GM23248 (cell line): Measurements from ENCODE around the gene DAP.

DNA sequence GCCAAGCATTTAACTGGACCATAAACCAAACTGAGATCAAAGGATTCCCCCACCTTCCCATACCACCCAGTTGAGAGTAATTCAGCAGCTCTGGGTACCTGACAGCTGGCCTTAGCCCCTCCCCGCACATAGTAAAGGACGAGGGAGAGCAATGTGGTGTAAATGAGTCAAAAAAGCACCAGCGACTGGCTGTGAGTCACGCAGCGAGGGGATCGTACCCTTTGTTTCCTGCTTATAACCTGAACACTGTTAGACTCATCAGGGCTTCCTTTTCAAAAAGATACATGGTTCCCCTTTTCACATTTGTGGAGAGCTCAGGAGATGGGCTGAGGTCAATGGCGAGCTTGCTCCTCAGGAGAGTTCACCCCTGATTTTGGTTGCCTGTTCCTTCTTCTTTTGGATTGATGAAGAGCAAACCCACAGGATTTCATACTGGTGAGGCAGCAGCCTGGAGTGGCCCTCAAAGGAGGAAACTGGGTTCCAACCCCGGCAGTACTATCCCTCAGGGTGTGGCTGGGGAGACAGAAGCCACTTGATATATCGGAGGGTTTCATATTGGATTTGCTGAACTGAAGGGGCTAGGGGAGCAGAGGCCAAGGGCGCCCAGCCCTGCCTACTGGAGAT is 71.5 kb downstream of the ANKRD33B start:
- RAMPAGE, long total RNA = no peak

DNA sequence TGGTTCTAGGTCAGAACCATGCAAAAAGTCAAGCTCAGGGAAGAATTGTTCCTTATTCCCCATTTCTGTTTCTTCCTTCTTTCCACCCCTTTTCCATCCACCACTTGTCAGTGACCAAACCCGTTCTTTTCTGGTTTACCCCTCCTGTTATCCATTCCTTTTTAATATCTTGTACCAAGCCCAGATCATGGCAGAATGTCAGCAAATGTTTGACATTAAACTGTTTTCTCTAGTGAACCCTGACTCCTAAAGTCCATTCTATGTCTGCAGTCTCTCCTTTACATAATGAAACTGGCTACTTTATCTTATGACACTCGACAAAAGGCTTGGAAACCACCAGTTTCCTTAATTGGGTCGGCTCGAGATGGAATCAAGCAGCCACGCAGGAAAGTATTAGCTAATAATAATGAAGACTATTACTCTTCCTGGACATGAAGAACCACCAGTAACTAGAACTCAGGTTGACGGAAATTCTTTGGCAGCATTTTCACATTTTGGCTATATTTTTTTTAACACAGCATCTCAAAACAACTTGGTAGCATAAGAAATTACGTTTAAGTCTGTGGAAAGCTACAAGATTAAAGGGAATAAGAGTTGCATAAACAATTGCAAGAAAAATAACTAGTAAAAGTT is 17.5 kb downstream of the DAP start:
- RAMPAGE, long total RNA = no peak

DNA sequence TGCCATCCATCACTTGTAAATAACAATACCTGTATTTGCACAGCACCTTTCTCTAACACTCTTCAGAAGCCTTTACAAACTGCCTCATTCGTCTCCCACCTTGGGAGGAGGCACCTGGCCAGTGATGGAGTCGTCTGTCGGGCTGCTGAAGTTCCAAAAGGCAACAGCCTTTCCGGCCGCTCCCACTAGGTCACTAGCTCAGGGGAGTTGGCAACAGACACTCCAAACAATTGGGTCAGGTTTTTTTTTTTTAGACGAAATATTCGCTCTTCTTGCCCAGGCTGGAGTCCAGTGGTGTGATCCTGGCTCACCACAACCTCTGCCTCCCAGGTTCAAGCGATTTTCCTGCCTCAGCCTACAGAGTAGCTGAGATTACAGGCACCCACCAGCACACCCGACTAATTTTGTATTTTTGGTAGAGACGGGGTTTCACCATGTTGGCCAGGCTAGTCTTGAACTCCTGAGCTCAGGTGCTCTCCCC is 4.0 kb downstream of the DAP start:
- RAMPAGE, long total RNA = no peak

DNA sequence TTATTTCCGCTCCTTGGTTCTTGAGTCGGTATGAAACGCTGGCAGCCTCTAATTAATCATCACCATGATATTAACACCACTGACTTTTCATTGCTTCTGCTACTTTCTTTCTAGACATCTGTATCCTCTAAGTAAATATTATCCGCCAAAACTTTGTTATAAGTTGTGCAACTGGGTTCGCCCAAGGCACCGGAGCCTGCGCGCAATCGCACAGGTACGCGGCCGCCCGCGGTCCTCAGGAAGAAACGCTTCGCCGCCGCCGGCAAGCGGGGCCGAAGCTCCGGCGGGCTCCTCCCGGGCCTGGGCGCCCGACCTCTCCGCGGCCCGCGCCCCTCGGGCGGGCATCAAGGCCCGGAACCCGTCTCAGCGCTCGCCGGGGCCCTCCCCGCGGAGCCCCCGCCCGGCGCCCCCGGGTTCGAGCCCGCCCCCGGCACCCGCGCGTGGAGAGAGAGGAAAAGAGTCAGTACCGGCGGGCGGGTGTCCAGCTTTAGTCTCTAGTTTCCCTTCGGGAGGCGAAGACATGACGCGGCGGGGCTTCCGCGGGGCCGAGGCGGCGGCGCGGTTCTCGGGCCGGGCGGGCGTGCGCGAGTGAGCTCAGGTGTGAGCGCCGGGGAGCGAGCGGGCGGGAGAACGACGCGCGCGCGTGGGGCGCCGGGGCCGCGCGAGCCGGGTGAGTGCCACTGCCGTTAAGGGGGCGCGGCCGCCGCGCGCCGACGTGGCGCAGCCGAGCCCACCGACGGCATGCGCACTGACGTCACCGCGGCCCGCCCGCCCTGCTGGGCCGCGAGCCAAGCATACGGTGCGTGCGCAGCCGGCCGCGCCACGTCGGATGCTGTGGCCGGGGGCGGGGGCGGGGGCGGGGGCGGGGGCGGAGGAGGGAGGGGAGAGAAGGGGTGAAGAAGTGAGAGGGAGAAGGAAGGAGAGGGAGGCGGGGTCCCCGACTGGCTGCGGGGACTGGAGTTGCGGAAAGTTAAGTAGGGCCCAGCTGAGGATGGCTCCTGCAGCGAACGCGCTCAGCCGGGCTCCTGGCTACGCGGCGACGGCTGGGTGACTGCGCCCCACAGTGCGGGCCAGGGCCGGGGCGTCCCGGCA is at the start of gene DAP:
Gene DAP (minus strand): TSS at position 688 of the 1,092 bp plus-strand sequence.
- RAMPAGE, long total RNA = no peak

- RAMPAGE, long total RNA = no peak
Measured at GRCh38 chr5:11013605-11014093, 252.6 kb upstream of the DAP start.

DNA sequence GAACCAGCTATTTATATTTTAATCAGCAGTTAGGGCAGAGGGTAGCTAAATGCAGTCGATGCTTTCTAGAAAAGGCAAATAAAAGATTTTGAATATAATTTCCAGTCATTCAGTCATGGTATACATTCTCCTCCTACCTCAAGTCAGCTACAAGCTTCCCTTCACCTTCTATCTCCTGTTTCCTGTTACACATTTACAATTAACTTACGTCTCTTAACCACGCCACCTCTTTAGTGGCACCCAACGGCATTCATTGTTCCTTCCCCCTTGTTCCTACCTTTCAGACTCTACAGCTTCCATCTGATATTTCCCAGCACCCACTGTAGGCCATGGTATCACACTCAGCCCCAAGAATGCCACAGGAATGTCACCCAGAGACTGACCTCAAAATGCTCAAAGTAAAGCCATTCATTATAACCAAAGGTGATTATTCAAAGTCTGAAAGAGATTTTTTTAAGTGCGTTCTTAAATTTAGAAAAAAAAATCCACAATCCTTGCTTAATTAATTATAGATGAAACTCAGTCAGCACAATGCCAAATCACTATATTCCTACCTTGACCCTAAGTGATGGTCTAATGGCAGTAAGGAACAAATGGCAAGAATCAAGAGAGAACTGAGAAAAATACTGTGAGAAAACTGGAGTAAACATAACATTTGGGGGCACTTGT is 52.3 kb downstream of the CTNND2 start:
- RAMPAGE, long total RNA = no peak

- RAMPAGE, long total RNA = no peak
Measured at GRCh38 chr5:12524856-12525237, 620.6 kb upstream of the CTNND2 start.

DNA sequence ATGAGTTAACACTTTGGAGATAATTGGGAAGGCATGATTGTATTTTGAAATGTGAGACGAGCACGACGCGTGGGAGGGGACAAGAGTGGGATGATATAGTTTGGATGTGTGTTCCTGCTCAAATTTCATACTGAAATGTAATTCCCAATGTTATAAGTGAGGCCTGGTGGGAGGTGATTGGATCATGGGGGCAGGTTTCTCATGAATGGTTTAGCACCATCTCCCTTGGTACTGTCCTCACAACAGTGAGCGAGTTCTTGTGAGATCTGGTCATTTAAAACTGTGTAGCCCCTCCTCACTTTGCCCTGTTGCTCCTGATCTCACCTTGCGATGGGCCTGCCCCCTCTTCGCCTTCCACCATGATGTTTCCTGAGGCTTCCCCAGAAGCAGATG is 721.6 kb upstream of the CTNND2 start:
- RAMPAGE, long total RNA = no peak

GRCh38 chr5:14036535-14037376 is 92.3 kb upstream of the DNAH5 start:
- RAMPAGE, long total RNA = no peak

DNA sequence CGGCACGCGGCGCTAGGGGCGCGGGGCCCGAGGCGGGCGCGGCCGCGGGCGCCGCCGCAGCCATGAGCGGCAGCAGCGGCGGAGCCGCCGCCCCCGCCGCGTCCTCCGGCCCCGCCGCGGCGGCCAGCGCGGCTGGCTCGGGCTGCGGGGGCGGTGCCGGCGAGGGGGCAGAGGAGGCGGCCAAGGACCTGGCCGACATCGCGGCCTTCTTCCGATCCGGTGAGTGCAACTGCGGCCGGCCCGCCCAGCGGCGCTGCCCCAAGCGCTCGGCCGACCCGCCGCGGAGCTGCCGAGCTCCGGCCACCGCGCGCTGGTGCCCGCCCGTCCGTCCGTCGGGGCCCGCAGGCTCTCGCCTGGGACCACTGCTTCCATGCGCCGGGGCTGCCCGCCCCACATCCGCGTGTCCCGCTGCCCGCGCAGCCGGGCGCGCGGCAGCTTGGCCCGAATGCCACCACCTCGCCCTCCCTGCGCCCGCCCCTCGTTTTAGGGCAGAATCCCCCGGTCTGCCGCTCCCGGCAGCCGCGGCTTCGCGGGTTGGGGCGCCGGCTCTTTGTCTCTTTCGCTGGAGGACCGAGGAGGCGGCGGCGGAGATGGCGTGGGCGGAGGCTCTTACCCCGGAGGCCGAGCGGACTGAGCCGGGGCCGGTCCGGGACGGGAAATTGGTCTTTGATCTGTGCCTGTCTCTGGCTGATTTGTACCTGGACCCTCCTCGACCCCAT is 681 bp downstream of the TRIO start:
- RAMPAGE, long total RNA = no peak

DNA sequence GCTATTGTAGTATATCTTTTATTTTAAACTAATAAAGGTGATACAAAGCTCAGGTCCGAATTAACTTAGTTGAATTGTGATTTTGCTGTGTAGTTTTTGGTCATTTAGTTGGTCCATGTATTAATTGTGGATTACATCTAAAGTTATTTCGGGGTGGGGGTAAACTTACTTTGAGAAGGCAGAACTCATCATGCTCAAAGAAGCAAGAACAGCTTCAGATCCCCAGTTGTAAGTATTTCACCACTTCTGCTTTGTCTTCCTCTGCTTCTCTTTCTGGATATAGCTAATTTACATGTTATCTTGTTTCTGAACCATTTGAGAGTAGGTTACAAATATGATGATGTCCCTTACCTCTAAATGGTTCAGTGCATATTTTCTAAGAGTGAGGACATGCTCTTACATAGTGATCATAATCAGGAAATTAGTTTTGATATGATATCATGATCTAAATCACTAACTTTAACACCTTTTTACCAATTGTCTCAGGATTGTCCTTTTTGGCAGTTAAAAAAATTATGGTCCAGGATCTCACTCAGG is 11.9 kb downstream of the TRIO start:
- RAMPAGE, long total RNA = no peak

DNA sequence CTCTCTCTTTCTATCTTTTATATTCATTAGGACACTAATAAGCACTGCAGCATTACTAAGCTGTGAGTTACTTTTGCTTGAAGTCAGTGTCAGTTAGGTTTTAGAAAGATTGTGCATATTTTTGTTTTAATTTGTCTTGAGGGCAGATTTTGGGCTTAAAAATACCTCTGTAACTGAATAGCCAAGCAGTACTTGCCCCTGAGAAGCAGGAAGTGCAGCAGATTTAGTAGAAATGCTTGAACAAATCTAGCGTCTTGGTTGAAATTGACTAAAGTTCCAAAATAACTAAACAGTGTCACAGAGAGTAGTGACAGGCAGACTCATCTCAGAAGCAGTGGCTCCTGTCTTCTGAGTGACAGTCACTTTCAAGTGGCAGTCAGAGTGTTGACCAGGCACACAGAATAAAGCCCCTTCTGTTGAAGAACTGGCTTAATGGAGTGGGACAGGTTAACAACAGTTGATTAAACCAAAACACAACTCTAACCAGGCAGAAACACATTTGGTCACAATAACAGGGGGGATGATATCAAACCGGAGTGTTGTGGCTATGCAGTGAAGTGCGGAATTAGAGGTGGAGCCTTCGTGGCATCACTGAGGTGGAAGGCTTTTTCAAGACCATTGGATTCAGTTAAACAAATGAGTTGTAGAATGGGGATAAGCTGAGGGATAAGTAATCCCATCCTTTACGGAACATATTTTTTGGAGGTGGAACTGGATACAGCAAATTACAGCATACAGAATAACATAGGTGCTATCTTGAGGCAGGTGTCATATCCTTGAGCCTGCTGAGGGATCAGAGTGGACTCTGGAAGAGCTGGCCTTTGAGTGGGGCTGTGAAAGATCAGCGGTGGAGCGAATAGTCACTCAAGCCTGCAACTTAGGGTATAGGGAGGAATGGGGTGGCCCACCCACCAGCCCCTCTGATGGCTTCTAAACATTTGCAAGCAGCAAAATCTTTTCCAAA is 29.2 kb downstream of the TRIO start:
- RAMPAGE, long total RNA = no peak

GRCh38 chr5:14200258-14200739 is 57.2 kb downstream of the TRIO start:
- RAMPAGE, long total RNA = no peak

- RAMPAGE, long total RNA = no peak
Measured at GRCh38 chr5:14212909-14213381, 69.8 kb downstream of the TRIO start.

DNA sequence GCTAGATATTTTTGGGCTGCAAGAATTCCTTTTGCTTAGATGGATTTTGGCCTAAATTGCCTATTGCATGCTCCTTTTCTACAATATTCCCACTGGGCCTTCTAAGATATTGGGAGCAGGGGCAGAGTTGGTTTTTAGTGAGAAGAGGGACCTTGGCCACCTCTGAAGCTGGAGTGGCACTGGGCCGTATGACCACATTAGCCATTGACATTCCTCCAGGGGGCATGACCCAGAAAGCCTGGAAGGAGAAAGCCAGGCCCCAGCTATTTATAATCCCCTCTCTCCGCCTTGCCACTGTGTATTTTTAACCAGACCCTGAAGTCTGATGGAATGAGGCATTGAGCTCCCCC is 126.9 kb downstream of the TRIO start:
- RAMPAGE, long total RNA = no peak

DNA sequence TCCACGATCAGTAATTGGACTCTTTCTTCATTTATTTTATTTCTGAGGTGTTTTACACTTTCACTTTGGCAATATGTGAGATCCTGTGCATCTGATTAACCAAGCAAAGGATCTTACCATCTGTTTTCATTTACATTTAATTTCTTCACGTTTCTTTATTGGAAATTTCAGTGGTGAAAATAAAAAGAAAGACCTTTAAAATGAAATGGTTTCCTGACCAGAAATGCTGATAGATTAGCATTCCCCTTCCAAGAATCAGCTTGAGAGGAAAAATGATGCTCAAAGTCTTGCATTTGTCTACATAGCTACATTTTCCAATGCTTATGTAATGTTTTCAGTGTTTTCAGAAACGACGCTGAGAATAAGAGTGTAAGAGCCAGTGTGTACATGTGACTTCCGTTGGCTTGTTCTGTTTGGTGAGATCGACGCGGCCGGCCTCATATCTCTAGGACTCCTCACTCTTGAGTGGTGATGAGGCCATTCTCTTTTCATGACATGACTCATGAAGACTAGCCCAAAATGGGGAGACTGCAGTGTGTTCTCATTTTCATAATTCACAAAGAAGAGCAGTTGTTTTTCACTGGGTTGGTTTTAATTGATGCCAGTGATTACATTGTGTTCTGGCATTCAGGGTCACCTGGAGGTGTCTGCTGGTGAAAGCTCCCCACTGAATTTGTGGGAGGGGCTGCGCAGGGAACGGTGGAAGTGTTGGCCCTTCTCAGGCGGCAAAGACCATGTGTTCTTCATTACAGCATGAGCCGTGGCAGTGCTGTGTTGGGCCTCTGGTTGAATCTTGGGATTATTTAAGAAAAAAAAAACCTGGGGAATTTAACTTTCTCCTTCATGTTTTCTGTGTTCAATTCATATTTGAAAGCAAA is 131.6 kb upstream of the OTULINL start:
- RAMPAGE, long total RNA = no peak

DNA sequence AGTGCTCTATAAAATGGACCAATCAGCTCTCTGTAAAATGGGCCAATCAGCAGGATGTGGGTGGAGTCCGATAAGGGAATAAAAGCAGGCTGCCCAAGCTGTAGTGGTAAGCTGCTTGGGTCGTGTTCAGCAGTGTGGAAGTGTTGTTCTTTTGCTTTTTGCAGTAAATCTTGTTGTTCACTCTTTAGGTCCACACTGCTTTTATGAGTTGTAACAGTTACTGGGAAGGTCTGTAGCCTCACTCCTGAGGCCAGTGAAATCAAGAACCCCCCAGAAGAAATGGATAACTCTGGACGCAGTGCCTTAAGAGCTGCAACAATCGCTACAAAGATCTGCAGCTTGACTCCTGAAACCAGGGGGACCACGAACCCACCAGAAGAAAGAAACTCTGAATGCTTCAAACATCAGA is 3.4 kb upstream of the OTULINL start:
- RAMPAGE, long total RNA = no peak

DNA sequence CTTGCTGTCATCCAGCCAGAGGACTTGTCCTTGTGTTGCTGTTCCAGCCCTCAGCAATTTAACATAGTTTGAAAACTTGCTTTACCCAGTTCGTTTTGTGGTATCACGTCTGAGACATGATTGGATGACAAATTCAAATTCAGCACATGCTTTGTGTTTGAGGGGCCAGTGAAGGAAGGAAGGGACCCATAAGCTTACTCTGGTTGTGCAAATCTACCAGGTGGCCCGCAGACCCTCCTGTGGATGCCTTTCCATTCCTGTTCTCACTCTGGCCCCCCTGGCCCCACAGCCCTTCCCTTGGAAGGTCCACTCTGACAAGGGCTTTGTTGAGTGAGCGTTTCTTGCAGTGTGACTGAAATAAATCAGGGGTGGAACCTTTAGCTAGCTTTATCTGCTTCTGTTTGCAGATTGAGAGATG is 19.8 kb downstream of the OTULIN start:
- RAMPAGE, long total RNA = no peak

DNA sequence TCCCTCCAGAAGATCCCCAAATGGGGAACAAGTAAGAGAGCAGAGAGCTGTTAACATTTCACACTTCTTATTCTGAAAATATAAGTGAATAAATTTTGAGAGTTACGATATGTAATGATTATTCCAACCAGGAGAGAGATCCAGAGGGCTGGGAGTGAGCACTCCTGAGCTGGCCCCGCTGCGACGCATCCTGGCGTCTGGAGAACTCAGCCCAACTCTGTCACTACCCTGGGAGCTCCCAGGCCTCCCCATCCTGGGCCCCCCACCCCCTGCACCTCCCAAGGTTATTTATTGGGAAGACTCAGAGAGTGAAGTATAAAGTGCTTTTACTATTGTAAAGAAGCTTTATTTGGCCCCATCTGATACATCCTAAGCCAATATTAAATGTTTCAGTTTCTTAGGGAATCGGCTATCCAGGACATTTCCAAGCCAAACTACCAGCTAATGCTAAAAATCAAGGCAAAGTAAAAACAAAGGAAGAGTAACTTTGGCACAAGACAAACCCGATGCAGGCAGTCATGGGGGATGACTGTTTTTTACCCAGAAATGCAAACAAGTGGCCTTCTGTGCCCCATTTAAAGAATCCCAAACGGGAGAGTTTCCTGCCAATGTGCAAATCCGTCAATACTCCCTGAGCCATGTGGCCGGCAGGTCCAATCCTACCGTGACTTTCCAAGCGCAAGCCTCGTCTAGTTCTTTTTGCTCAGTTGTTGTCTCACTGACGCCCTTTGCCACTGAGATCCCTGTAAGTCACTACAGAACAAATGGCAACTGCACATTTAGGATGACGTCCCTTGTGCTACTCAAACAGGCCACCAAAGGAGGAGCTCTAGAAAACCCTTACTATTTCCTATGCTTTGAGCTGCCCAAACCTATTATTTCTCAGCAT is 43.1 kb downstream of the OTULIN start:
- RAMPAGE, long total RNA = no peak

GRCh38 chr5:15526244-15526567 is 26.2 kb downstream of the FBXL7 start:
- RAMPAGE, long total RNA = no peak